Cardiac septum (tissue), 1 donor: ENCODE results near the gene OTUD3.

- PRO-cap, result no peak
These were observed 40.1 kb downstream of the TMCO4 start for GRCh38 chr1:19759368-19760177.

DNA sequence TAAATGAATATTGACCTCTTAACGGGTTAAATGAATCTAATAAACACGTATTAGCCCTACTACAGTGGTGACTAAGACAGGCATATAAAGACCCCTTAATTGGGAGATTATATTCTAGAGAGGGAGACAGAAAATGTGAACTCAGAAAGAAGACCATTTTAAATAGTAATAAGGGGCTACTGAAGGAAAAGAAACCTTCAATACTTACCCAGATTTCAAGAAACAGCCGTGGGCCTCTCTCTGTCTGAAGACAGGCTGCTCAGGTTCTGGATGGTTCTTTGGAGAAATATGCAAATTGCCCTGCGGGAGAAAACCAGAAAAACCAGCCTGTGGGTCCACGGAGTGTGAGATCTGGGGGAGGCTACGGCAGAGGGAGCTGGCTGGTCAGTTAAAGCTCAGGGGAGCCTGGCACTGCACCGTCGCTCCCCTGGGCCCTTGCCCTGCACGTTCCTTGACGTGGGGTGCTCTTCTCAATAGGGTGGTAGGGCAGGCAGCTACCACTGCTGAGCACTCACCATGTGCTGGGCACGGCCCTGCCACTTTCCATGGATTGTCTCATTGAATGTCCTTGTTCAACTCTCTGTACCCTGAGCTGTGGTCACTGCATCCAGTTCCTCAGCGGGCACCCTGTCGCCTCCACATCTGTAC, 12.8 kb downstream of the TMCO4 start:
- PRO-cap, result no peak

GRCh38 chr1:19804595-19805328, 5.0 kb upstream of the TMCO4 start:
- PRO-cap, result bidirectional peak, plus-strand start at chr1:19805105, minus-strand start at chr1:19804988

DNA sequence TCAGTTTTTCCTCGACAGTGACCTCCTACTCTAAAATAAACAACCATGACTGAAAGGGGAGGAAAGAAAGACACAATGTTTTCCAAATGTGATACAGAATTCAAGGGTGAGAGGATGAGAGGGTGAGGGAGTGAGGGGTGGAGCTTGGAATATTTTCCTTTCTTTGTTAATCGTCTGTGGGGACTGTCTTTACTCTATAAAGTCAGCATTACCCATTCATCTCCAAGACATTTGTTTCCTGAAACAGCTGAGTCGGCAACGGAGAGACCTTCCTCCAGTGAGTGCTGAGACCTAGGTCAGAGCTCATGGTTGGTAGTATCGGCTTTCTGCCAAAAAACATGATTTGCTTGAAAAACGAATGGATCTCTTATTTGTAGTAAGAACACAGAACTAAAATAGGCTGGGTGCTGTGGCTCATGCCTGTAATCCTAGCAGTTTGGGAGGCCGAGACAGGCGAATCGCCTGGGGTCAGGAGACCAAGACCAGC, 30.1 kb upstream of the RNF186 start:
- PRO-cap, result no peak

GRCh38 chr1:19850138-19850651, 32.0 kb upstream of the OTUD3 start:
- PRO-cap, result no peak

GRCh38 chr1:19881921-19883180, at the start of gene OTUD3:
TSS of gene OTUD3 (plus strand) at chr1:19882395.
- PRO-cap, result bidirectional peak, plus-strand start at chr1:19882400, minus-strand start at chr1:19882312

GRCh38 chr1:20008307-20008605, 28.8 kb upstream of the PLA2G2A start:
- PRO-cap, result unidirectional peak, minus-strand start at chr1:20008474

GRCh38 chr1:20152051-20152740, 13.1 kb downstream of the PLA2G2F start:
- PRO-cap, result unidirectional peak, minus-strand start at chr1:20152401

GRCh38 chr1:20184533-20184931, 1.4 kb upstream of the UBXN10 start:
- PRO-cap, result no peak

- PRO-cap, result no peak
These were observed 67.9 kb downstream of the VWA5B1 start for GRCh38 chr1:20358425-20359161.

- PRO-cap, result no peak
These were observed 6.3 kb downstream of the CAMK2N1 start for GRCh38 chr1:20479679-20480084.

- PRO-cap, result no peak
These were observed 21.1 kb downstream of the KIF17 start for GRCh38 chr1:20696287-20697431.

DNA sequence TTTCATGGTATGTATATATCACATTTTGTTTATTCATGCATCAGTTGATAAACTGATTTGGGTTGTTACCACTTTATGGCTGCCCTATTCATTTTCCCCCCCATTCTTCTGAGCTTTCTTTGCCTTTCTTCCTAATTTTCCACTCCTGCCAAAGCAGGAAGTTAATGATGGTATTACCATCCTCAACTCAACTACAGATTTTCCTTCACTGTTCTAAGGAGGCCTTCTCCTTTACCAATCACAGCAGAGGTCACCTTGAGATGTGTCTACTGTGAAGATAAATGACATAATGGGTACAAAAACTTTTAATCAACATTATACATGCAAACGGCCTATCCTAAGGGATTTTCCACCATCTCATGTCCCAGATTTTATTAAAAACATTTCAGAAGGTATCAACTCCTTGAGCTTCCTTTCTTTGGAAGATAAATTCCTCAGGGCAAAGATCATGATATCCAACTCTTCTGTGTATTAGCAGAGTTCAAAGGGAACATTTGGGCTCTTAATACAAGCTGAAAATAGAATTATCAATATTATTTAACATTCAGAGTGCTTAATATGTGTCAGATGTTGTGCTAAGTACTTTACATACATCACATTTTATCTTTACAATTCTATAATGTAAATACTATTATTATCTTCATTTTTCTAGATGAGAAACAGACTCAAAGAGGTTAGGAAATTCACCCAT, 142.1 kb upstream of the HP1BP3 start:
- PRO-cap, result no peak

- PRO-cap, result no peak
These were observed 107.2 kb downstream of the EIF4G3 start for GRCh38 chr1:21069483-21069861.

- PRO-cap, result unidirectional peak, plus-strand start at chr1:21175515; unidirectional peak, plus-strand start at chr1:21175598
These were observed 1.4 kb downstream of the EIF4G3 start for GRCh38 chr1:21175343-21175649.

DNA sequence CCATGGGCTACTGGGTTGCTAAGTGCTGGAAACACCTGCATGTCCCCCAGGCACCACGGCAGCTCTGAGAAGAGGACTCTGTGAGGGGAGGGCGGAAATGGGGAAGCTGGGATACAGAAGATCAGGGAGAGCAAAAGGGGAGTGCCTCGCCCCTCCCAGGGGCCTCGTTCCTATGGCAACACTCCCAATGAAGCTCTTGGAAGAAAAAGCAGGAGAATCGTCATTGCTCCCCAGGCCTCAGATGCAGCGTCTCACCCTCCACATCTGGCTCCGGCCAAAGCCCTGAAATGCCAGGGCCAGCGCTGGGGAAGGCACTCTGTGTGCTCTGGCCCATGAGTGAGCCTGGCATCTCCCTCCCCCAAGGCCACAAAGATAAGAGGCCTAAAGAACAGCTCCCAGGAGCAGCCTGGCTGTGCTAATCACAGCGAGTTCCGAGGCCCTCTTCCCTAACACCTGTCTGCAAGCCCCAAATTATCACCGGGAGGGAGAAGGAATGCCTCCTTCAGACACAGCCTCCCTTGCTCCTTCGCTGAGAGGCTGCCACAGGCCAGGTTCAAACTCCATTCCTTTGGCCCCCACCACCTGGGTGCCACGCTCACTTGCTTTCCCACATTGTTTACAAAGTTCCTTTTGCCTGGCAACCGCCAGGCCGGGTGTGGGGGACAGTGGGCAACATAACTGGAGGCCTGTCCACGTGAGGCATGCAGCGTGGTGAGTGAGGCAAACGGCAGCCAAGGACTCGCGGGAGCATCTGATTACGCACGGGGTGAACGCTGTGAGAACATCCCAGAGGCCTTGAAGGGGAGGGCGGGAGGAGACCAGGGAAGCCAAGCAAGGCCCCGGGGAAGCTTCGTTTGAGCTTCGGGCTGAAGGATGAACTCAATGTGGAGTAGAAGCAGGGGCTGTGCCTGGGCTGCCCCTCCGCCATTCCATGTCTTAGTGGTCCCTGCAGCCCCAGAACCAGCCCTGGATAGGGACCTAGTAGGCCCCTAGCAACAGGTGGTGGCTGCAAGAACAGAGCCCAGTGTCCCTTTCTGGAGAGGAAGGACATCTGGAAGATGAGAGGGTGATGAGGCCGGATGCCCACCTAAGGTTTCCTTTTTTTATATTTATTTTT, 27.7 kb downstream of the ECE1 start:
- PRO-cap, result bidirectional peak, plus-strand start at position 223 of the sequence, minus-strand start at position 66 of the sequence; bidirectional peak, plus-strand start at position 798 of the sequence, minus-strand start at position 753 of the sequence

DNA sequence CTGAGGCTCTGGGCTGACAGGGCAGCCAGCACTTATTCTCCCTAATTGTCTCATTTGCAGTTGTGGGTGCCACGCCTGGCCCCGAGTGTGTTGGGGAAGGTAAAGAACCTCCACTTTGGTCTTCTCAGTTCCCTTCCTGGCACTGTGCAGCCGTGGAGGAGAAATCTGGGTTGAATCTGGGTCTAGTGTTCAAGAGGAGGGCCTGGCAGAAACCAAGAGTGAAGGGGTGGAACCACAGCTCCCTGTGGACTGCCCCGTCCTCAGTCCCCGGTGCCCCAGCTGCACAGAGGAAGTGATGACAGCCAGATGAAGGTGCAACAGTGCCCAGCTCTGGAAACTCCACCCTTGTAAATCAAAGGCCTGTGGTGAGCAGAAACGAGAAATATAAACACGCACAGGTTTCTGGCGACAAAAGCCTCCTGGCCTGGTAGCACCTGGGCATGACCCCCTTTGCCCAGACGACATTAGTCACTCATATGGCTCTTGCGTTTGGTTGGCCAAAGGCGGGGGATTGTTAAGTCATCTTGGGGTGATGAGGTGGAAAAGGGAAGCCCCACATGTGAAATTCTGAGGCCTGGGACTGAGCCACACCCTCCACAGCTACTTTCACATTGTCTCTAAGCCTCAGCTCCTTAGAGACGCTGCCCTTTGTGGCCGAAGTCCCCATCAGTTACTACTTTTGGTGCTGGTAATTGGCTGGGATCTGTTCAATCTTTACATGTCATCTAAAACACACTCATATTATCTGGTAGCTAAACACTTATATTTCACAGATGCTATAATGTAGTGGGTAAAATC, 4.2 kb upstream of the ECE1 start:
- PRO-cap, result bidirectional peak, plus-strand start at position 287 of the sequence, minus-strand start at position 167 of the sequence

GRCh38 chr1:21340171-21340883, 50.1 kb upstream of the ECE1 start:
- PRO-cap, result no peak

- PRO-cap, result no peak
These were observed 54.1 kb upstream of the ECE1 start for GRCh38 chr1:21344150-21345028.

- PRO-cap, result no peak
These were observed 29.1 kb downstream of the ALPL start for GRCh38 chr1:21538228-21538775.